Breast (tissue), 4 donors: ENCODE measurements around a stretch of chr5.

DNA sequence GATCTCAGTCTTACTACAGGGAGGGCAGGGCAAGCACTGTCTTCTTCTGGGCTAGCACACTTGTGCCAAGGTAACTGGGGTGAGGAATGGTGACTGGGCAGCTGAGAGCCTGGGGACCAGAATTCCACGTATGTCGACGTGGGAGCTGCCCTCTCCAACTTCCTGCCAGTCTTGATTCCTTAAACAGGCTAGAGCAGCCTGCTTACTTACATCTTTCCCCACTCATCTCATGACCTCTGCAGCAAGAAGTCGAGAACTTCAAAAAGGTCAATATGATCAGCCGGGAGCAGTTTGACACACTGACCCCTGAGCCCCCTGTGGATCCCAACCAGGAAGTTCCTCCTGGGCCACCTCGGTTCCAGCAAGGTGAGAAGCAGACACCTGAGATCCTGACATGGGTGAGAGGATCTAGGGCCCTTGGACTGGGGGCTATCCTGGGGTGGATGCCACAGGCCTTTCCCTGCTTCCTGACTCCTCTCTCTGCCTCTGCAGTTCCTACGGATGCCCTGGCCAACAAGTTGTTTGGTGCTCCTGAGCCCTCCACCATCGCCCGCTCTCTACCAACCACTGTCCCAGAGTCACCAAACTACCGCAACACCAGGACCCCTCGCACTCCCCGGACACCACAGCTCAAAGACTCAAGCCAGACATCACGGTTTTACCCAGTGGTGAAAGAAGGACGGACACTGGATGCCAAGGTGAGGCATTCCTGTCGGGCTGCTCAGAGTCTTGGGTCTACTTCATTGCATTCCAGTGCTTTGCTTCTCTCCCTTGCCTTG, 47.2 kb downstream of the FAXDC2 start:
- PRO-cap, 3 experiments: no peak in any of the 3 experiments
- RRBS: no CpG with 5 or more reads among the region's 15 CpGs

- PRO-cap, 3 experiments: peak in 1 of 3 experiments; most common plus-strand start chr5:154850046 (in 1)
- RRBS: no CpG with 5 or more reads among the region's 3 CpGs
Measured at GRCh38 chr5:154849632-154850162, 706 bp downstream of the FAXDC2 start.

DNA sequence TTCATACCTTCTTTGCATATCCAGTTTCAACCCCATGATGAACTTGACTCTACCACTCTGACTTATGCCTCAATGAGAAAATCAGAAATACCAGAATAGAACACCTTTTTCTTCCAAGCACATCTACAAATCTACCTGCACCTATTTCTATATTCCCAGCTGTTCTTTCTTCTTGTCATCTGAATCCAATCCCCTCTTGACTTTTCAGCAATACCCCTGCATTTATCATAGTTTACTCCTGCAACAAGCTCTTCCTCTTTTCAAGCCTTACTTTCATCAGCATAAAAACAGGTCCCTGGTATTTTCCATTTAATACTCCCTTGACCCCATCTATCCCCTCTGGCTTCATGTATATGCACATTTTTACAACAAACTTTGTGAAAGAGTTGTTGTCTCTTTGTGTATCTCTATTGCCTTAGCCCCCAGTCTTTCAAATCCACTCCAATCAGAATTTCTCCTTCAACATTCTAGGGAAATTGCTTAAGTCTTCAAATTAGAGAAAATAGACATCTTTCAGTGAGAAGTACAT, 3.1 kb downstream of the GEMIN5 start:
- PRO-cap, 3 experiments: no peak in any of the 3 experiments

DNA sequence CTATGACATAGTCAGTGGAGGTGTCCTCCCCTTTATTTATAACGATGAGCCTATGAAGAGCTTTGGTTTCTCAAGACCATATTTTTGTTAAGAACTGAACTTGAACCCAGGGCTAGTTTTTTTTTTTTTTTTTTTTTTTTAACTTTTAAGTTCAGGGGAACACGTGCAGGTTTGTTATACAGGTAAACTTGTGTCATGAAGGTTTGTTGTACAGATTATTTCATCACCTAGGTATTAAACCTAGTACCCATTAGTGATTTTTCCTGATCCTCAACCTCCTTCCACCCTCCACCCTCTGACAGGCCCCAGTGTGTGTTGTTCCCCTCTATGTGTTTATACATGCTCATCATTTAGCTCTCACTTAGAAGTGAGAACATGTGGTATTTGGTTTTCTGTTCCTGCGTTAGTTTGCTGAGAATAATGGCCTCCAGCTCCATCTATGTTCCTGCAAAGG, 123.4 kb downstream of the KIF4B start:
- PRO-cap, 3 experiments: no peak in any of the 3 experiments
- RRBS: no CpG with 5 or more reads among the region's 3 CpGs

GRCh38 chr5:155222572-155223024, 209.0 kb downstream of the KIF4B start:
- PRO-cap, 3 experiments: no peak in any of the 3 experiments
- RRBS: no CpG with 5 or more reads among the region's 5 CpGs

DNA sequence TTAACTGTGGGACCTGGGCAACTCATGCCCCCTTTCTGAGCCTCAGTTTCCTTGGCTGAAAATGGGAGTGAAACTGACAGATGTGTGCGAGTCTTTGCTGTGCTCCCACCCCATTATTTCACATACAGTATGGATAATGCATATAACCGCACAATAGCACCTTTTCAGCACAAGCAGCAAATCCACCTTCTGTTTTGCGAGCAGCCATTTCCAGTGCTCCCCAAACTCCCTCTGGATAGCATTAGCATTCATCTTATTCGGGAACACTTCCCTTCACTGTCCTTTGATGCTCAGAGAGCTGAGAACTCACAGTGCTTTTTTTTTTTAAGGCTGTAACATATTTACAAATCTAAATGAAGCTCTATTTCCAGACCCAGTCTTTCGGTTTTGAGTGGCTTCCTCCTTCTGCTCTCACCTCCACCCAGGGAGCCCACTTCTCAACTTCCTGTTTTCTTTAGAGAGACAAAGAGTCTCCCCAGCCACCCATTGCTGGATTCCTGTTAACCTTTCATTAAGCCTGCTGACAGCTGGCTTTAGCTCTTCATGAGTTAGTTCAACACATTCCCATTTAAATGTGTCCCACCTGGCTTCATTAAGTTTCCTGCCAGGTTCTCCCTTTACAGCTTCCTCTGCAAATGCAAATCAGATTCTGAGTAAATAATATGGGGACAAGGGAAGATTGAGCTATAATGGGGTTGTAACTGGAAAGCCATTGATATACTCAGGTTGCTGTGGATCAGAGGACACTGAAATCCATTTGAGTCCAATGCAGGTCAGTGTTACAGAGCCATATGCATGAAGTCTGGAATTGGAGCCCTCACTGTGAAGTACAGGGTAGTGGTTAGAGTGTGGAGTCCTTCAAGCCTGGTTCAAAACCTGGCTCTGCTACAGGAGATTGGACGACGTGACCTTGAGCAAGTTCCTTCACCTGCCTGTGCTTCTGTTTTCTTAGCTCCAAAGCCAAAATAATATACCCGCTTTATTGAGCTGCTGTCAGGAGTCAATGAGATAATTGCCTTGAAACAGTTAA, 48.9 kb downstream of the TIMD4 start:
- PRO-cap, 3 experiments: no peak in any of the 3 experiments
- RRBS: no CpG with 5 or more reads among the region's 8 CpGs

- PRO-cap, 3 experiments: no peak in any of the 3 experiments
- RRBS: no CpG with 5 or more reads among the region's 2 CpGs
Measured at GRCh38 chr5:156929596-156929966, 33.4 kb downstream of the TIMD4 start.

DNA sequence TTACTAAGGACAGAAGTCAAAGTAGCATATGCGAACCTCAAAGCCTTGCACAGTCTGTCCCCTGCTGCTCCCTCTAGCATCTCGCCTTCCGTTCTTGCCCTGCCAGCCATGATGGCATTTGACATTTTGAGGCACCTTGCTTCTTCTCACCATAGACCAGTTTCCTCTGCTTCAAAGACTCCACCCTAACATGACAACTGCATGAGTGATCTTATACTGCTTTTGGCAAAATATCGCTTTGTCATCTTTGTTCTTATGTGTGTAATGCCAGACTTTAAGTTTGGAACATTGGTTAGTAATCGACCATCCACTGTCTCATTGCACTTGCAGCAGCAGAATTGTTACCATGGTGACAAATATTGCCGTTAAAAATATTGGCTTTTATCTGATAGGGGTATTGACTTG, 6.9 kb downstream of the GARIN3 start:
- PRO-cap, 3 experiments: no peak in any of the 3 experiments
- RRBS: no CpG with 5 or more reads among the region's 6 CpGs

- PRO-cap, 3 experiments: no peak in any of the 3 experiments
- RRBS: no CpG with 5 or more reads among the region's 15 CpGs
Measured at GRCh38 chr5:157186108-157187439, 5.9 kb downstream of the ITK start.

DNA sequence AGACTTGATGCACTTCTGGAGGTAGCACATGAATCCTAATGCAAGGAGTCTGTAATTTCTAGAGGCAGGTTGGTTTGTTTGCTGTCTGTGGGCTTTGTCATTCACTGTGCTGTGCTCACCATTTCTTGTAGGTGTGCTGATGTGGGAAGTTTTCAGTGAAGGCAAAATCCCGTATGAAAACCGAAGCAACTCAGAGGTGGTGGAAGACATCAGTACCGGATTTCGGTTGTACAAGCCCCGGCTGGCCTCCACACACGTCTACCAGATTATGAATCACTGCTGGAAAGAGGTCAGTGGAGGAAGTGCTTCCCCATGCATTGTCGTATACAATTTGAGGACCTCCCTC, 17.2 kb upstream of the CYFIP2 start:
- PRO-cap, 3 experiments: no peak in any of the 3 experiments
- RRBS: no CpG with 5 or more reads among the region's 7 CpGs

GRCh38 chr5:157344397-157345021, 968 bp downstream of the FNDC9 start:
- PRO-cap, 3 experiments: no peak in any of the 3 experiments
- RRBS: no CpG with 5 or more reads among the region's 11 CpGs

GRCh38 chr5:157485635-157486204, 25.7 kb downstream of the NIPAL4 start:
- PRO-cap, 3 experiments: no peak in any of the 3 experiments
- RRBS: no CpG with 5 or more reads among the region's 3 CpGs

DNA sequence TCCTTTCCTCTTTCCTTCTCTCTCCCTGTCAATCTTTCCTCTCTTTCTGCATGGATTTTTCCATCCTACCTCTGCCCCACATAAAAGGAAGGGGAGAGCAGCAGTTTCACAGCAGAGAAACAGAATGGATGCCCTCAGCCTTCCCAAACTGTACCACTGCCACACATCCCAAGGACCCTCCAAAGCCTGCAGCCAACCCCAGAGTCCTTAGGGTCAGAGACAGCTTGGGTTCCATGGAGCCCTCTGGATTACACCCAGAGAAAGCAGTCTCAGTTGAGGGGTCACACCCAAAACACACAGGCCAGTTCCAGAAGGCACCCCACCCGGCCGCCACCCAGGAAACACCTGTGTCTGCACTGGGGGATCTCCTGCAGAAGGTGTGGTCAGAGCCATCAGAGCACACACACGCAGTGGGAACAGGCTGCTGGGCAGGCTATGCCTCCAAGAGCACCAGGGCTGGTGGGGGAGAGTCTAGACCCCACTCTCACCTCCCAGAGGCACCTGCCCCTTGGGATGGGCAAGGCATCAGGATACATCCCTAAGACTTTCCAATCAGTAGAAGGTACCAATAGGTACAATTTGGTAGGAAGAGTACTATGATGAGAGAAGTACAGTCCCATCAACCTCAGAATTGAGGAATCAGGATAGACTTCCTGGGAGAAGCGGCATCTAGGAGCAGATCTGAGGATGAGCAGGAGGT, 27.3 kb downstream of the NIPAL4 start:
- PRO-cap, 3 experiments: no peak in any of the 3 experiments
- RRBS: no CpG with 5 or more reads among the region's 4 CpGs

DNA sequence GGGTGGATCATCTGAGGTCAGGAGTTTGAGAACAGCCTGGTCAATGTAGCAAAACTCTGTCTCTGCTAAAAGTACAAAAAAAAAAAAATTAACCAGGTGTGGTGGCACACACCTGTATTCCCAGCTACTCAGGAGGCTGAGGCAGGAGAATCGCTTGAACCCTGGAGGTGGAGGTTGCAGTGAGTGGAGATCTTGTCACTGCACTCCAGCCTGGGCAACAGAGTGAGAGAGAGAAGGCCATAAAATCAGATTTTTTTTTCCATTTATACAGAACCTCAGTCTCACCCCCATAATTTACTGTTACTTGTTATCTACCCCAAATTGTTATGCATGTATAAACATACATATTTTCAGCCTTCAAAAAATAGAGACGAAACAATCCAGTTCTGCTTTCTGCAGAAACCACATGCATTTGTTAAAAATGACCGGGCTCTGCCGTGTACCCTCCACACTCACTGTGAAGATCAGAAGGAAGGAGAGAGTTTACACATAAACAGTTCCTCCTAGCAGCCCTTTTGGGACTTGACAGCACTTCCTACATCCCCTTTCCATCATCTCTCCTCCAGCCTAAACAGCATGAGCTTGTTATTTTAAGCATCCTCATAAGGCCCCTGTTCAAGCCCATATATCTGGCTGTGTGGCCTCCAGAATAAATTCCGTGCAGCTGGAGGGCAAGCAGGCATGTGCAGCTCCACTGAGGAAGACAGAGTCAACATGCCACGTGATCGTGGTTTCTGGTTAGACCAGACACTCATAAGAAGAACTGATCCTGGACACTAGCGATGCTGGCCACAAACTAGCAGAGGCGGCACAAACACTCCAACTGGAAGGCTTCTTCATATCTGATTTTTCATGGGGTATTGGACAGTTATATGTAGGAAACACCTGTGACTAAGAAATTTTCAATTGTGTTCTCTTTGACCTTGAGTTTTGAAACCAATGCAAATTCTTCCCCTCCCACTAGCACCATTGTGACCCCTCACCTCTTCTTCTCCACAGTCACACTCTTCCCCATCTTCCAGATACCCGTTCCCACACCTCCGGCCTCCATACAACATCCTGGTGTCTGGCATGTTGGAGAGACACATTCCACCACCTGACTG, 42.2 kb downstream of the NIPAL4 start:
- PRO-cap, 3 experiments: no peak in any of the 3 experiments
- RRBS: no CpG with 5 or more reads among the region's 11 CpGs

DNA sequence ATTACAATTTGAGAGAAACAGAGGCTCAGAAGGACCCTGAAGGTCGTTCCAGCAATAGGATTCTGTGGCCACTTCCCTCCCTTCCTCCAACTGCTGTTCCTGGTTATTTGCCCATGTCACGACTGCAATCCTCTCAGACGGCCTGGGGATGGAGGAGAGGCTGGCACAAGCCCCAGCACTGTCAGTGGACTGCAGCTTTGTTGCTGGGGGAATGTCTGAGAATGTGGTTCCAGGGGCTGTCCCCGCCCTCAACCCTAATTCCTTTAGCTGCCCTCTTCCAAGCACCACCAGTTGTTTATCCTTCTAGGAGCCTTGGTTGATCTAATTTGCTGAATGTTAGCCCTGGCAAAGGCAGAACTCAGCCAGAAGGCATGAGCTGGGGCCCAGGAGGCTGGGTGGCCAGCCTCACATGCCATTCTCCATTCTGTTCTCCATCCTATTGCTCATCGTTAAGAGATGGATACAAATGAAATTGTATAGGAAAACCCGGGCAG, 51.6 kb downstream of the ADAM19 start:
- PRO-cap, 3 experiments: no peak in any of the 3 experiments
- RRBS: no CpG with 5 or more reads among the region's 6 CpGs

- PRO-cap, 3 experiments: no peak in any of the 3 experiments
- RRBS: no CpG with 5 or more reads among the region's 4 CpGs
Measured at GRCh38 chr5:157537762-157538066, 37.9 kb downstream of the ADAM19 start.

- PRO-cap, 3 experiments: no peak in any of the 3 experiments
- RRBS: no CpG with 5 or more reads among the region's 7 CpGs
Measured at GRCh38 chr5:157543569-157544269, 31.9 kb downstream of the ADAM19 start.

DNA sequence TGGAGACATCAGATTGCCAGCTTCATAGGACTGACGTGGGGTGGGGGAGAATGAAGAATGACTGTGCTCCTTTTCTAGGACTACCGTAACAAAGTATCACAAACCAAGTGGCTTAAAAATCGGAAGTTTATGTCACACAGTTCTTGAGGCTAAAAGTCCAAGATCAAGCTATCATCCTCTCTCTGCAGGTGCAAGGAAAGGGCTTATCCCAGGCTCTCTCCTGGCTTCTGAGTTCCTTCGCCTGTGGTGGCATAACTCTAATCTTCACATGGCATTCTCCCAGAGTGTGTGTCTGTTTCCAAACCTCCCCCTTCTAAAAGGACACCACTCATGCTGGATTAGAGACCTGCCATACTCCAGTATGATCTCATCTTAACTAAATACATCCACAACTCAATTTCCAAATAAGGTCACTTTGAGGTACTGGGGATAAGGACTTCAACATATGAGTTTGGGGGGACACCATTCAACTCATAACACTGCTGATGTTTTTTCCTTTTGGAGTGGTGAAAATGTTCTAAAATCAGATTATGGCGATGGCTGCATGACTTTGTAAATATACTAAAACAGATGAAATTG, 25.4 kb downstream of the ADAM19 start:
- PRO-cap, 3 experiments: no peak in any of the 3 experiments
- RRBS: no CpG with 5 or more reads among the region's 5 CpGs

DNA sequence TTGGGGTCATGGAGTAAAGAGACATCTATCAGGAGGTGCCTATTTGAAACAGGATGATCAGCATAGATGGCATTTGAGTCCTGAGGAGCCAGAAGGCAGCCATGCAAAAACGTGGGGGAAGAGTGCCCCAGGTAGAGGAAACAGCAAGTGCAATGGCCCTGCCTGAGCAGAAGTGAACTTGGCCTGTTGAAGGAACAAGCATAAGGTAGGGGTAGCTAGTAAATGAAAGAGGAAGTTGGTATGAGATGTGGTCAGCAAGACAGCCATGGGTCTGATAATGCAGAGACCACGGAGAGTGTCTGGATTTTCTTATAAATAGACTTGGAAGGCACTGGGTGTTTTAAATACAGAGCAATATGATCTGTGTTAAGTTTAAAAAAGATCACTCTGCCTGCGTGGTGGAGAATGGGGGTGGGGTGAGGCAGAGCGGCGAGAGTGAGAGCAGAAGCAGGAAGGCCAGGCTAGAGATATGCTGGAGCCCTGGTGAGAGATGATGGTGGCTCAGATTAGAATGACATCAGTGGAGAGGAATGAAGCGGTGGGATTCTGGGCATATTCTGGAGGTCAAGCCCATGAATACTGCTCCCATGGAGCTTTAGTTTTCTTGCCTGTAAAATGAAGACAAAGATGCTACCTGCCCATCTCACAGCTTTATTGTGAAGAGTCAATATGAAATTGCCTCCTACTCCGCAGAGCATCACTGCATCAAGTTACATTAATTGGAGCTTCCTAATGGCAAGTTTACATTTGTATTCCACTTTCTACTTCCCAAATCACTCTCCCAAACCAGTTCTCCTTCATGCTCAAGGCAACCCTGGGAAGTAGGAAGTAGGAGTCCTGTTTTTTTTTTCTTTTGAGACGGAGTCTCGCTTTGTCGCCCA, 4.1 kb downstream of the ADAM19 start:
- PRO-cap, 3 experiments: no peak in any of the 3 experiments
- RRBS: no CpG with 5 or more reads among the region's 10 CpGs

GRCh38 chr5:157686237-157686664, 14.9 kb downstream of the C5orf52 start:
- PRO-cap, 3 experiments: no peak in any of the 3 experiments
- RRBS: no CpG with 5 or more reads among the region's 10 CpGs